Vagina (tissue), 1 donor: ENCODE measurements around a stretch of chr13.

- PRO-cap = bidirectional peak, plus-strand start at chr13:49314137, minus-strand start at chr13:49314072
- RAMPAGE, long total RNA = no peak
These were observed 66.2 kb downstream of the CDADC1 start for GRCh38 chr13:49313847-49314402.

- PRO-cap = no peak
- RAMPAGE, long total RNA = no peak
These were observed 86.7 kb downstream of the CDADC1 start for GRCh38 chr13:49334480-49334750.

DNA sequence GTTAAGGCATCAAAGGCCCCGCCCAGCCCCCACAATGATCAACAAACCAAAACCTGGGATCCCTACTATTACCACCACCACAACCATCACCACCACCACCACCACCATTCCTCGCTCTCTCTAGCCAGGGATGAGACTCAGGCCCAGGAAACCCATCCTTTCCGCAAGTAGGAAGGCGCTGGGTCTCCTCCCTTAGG lies 296 bp downstream of the CAB39L start:
- PRO-cap = no peak
- RAMPAGE, long total RNA = no peak

DNA sequence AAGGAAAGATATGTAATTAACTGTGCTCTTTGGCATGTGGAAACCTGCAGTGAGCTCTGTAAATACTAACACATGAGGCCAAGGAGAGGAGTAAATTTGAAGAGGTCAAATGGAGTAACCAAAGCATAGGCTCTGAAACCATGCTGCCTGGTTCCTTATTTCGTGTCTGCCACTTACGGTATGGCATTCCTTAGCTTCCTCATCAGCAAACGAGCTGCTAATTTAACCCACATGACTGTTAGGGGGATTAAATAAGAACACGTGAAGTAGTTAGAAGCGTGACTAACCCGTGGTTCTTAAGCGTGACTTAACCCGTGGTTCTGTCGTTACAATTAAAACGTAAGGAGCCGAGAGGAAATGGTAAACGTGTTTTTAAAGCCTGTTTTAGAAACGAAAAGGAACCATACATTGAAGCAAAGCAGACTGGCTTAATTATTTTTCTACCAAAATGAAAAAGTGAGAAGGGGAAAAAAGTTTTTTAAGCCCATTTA lies 949 bp downstream of the SETDB2 start:
- PRO-cap = bidirectional peak, plus-strand start at position 383 of the sequence, minus-strand start at position 182 of the sequence
- RAMPAGE, long total RNA = no peak

DNA sequence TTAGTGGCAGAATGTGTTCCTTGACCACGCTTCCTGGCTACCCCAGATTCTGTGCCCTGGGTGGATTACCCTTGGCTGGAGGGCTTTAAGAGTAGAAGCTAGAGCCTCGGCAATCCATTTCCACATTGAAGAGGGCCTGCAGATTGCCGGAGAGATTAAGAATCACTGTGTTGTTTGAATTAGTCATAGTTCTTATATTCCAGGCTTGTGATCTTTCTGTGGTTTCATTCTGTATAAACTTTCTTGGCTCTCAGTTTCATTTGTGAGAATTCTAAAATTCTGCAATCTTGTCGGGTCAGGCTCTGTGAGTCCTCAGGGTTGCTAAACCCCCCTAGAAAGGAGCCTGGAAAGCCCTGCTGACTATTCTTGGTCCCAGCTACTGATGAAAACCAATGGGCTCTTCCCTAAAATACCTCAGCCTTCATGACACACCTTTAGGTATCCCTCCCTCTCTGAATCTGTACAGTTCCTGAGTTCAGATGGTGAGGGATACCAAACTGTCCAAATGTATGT lies 4.2 kb downstream of the PHF11 start:
- PRO-cap = no peak
- RAMPAGE, long total RNA = no peak

GRCh38 chr13:49670496-49671360 lies 20.6 kb downstream of the EBPL start:
- PRO-cap = no peak
- RAMPAGE, long total RNA = start-site peak on the minus strand at chr13:49670881-49671123, 17 reads

DNA sequence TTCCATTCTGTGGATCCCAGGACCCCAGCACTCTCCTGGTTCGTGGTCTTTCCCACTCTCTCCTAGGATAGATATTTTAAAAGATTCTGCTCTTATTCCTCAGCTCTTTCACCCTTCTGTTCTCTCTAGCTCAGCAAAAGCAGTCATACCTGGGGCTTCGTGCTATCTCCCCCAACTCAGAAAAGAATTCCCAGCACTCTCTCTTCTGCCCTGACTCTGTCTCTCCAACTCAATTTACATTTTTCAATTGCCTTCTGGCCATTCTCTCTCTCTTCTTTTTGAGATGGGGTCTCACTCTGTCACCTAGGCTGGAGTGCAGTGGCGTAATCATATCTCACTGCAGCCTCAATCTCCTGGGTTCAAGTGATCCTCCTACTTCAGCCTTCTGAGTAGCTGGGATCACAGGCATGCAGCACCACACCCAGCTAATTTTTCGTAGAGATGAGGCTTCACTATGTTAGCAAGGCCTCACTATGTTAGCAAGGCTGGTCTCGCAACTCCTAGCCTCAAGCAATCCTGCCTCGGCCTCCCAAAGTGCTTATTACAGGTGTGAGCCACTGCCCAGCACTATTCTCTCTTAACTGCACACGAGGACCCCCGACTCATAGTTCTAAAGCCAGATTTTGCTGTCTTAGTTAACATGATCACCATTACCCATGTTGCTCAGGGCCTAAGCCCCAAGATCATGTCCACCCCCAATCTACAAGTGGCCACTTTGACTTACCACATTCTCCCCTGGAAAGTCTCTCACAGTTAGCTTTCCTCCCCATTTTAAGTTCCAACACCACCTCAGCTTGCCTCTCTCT lies 4.5 kb downstream of the EBPL start:
- PRO-cap = no peak
- RAMPAGE, long total RNA = no peak

- PRO-cap = no peak
- RAMPAGE, long total RNA = no peak
These were observed 204 bp upstream of the KPNA3 start for GRCh38 chr13:49792855-49792917.

DNA sequence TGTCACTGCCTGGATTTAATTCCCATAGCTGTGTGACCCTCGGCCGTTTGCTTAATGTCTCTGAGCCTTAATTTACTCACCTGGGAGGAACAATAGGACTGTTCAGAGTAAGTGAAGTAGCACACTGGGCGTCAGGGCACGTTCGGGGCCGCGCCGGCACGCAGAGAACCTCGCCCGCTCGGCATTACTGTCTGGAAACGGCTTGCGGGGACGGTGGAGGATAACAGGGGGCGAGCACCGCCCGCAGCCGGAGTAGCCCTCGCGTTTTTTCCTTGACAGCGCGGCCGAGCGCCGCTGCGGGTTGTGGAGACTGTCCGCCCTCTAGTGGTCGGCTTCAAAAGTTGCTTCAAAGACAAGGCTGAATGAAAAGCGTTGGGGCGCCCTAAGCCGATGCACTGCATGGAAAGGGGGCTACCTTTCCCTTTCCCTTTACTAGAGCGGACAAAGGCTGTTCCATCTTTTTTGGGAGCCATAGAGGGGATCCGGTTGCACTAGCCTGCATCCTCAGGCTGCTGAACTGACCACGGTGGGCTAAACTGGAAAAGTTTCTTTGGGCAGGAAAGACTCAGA lies 55.4 kb upstream of the KPNA3 start:
- PRO-cap = no peak
- RAMPAGE, long total RNA = no peak

DNA sequence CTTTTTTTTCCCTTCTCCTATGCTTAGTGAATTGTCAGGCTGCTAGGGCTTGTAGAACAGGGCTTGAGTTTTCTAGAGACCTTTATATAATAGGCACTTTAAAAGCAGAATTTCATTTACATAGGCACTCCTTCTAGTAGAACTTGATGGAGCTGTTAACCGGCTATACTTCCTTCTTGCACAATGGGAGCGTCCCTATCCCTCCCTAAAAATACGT lies 1.1 kb downstream of the TRIM13 start:
- PRO-cap = no peak
- RAMPAGE, long total RNA = no peak

GRCh38 chr13:50126869-50127867 lies 111.9 kb downstream of the KCNRG start:
- PRO-cap = no peak
- RAMPAGE, long total RNA = no peak

DNA sequence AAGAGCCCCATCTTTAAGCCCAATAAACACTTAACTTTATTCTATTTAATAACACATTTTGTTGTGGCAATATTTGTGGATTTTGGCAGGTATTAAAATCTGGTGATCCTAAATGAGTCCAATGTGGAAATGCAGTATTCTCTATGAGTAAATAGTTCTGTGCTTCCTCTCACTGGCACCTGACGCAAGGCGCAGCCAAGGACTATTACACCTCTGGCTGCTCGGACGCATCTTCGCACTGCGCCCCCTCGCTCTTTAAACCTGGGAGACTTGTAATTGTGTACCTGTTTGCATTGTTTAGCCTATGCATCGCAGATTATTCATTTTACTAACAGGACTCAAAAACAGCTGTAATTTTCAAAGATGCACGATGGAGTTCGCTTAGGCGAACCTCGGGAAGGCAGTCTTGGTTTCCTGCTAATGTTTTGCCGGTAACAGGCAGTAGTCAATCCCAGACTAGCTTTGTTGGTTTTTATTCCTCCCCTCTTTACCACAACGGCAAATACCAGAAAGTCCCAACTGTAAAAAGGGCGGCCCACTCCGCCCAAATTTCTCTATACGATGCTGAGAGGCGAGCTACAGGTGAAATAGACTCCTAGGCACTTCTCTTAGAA lies 113.2 kb downstream of the KCNRG start:
- PRO-cap = no peak
- RAMPAGE, long total RNA = no peak

- PRO-cap = no peak
- RAMPAGE, long total RNA = no peak
These were observed 355.1 kb downstream of the KCNRG start for GRCh38 chr13:50370378-50370619.

DNA sequence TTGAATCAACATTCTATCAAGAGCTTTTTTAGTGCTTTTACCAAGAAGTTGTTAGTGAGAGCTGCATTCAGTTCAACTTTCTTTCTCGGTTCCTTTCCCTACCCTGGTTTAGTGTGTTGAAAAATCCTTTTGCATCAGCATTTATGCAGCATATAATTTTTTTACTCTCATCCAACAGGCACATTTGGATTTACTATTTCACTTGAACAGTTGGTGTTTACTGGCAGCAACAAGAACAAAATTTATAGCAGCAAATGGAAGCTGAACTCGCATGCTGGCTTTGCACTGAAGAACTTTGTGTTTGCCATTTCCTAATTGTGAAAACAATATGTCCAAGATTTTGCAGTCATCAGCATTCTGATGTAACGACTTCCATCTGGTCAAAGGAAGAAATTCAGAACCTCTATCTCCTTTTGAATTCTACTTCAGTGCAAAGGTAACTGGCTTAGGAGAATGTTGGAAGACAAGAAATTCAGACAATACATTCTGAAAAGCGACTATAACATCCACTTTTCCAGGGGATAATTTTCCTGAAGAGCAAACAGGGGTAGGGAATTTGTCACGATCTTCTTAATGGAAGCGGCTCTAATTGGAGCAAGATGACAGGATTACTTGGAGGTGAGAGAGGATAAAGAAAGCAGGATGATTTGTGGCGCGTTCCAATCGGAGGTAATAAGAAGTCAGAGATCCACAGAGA lies 131.0 kb downstream of the DLEU7 start:
- PRO-cap = no peak
- RAMPAGE, long total RNA = no peak

GRCh38 chr13:50916734-50917291 lies 7.2 kb downstream of the RNASEH2B start:
- PRO-cap = no peak
- RAMPAGE, long total RNA = no peak

DNA sequence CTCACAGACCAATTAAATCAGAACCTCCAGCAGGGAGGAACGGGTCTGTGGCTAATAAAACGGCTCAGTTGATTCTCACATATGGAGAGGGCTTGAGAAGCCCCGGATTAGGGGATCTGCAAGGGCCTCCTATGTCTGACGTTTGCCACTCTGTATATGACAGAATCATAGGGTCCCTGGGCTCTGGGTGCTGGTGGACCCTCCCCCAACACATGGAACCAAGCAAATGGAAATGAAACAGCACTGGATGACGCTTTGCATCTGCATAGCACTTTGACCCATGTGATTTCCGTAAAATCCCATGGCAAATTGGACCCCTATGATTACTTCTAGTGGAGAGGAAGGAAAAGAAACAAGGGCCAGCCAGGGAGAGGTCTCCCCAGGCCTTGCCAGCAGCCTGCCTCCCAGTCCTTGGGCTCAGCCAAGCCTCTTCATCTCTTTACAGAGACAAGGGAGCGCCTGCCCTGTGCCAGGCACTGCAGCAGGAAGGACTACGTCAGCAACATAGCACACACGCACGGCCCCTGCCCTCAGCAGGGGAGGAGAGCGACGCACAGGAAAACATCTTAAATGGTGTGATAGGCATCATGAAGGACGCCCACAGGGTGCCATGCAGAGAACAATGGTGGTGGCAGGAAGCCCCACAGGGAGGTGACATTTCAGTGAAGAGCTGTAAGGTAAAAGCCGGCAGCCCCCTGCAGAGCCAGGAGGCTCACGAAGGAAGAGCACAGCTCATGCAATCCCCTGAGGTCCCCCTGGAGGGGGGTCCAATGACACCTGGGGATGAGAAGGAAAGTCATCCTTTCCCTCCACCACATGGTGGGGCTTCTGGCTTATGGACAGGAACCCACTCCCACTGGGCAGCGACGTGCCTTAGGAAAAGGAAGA lies 37.0 kb upstream of the C13orf42 start:
- PRO-cap = no peak
- RAMPAGE, long total RNA = no peak

- PRO-cap = no peak
- RAMPAGE, long total RNA = start-site peak on the minus strand at chr13:51369119-51369149, 59 reads
These were observed 29.6 kb downstream of the SERPINE3 start for GRCh38 chr13:51369066-51369418.

- PRO-cap = bidirectional peak, plus-strand start at chr13:51454137, minus-strand start at chr13:51454113
- RAMPAGE, long total RNA = no peak
These were observed 1.2 kb upstream of the INTS6 start for GRCh38 chr13:51453953-51454564.

- PRO-cap = no peak
- RAMPAGE, long total RNA = start-site peak on the plus strand at chr13:51604664-51604799, 22 reads
These were observed 20.3 kb downstream of the WDFY2 start for GRCh38 chr13:51604477-51605091.

GRCh38 chr13:51786701-51787452 lies 17.1 kb downstream of the DHRS12 start:
- PRO-cap = no peak
- RAMPAGE, long total RNA = no peak